Cardiac atrium fibroblast (primary cell): ENCODE data around the genes SH3YL1 and TRAPPC12.

GRCh38 chr2:44816-45156, 1.5 kb downstream of the FAM110C start:
- RAMPAGE, long total RNA: no peak

DNA sequence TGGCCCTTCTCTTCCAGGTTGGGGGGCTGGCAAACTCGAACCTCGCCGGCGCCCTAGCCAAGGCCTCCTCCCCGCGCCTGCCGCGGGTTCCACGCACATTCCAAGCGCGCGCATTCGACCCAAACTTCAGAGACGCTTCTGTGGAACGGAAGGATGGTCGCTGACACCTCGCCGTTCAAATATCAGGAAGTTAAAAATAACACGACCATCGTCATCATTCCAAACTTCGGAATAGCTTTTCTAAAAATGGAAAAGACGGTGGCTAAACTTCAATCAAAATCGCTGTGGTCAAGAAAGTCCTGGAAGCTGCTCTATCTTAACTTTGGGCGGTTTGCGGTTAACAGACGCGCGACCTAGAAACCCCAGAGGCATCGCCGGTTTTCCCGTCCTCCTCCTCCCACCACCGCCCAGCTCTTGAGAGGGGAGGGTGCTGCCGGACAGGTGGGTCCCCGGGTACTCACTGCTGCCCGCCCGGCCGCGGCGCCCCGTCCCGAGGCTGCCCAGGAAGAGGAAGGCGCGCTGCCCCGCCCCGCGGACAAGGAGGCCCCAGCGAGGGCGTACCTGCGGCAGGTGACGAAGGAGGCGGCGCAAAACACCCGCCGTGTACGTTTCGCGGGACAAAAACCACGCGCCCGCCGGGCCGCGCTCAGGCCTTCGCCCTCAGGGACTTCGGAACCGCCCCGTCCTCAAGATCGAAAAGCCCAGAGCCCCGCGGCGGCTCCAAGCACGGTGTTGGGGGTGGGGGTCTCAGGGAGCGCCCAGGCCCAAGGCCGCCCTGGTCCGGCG, at the start of gene SH3YL1:
Gene SH3YL1, minus strand, starts transcription at position 510 of the 786 bp plus-strand sequence.
- RAMPAGE, long total RNA: no peak

DNA sequence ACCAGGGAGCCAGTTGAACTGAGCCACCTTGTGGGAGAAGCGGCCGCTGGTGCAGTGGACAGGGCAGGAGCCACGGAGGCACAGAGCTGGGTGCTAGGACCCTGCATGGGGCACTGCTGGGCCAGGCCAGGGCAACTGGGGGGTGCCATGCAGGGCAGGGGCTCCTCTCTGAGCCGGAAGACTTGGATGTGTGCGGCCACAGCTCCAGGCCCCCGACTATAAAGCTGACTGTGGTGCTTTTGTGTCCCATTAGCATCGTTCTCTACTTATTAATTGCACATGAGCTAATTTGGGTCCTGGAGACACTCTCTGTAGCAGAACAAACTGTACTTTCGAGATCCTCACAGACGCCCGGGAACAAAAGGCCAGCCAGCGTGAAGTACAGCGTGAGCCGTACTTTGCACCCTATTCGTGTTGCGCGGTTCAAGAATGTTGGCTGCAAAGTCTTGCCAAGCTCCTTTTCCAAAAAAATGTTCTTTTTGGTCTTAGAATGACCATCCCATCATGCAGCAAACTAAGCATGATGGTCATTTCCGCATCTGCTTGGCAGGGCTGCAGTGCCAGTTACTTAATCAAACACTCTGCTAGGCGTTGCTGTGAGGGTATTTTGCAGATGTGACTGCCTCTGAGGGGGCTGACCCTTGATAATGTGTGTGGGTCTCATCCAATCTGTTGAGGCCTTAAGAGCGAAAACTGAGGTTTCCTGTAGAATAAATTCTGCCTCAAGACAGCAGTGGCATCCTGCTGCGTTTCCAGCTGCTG, 152.1 kb upstream of the ALKAL2 start:
- RAMPAGE, long total RNA: no peak

DNA sequence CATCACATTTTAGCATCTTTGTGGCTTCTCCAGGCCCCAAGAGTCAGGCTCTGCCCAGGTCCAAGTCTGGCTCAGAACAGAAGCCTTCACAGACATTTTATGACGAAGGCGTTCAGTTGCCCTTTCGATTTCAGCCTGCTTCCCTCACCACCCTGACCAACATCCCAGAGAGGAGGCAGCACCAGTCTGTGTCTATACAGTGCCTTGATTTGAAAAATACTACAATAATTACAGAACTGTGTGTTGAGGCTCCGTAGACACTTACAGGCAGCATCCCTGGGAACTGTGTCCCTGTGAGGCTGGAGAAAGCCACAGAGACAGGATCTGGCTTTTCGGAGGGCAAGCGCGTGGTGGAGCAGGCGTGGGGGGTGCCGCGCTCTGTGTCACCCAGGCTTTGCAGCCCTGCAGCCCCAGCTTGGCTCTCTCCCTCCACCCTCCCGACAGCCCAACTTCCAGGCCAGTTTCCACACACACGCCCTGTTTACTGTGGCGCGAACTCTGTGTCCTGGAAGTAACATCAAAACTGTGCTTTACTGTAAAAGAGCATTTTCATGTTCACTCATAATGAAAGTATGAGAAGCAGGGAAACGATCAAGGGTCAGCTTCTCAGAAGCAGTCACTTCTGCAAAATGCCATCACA, 153.6 kb upstream of the ALKAL2 start:
- RAMPAGE, long total RNA: no peak

DNA sequence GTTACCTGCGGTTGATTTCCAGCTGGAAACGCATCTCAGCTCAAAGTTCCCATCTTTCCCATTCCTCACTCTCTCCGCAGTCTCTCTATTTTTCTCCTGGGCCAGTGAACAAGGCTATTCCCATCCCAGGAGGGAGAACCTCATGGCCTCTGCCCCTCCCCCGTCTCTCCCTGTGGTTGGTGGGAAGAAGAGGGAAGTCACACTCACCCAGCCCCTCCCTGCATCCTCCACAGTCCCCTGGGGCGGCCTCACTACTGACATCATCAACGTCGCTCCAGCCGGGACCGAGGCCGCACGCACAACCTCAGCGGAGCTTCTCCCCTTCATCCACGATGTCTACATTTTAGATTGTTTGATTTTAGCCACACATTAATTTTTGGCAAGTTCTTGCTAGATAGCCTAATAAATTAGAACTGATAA, 84.4 kb upstream of the SNTG2 start:
- RAMPAGE, long total RNA: no peak

- RAMPAGE, long total RNA: no peak
Measured at GRCh38 chr2:1227293-1227624, 186.0 kb upstream of the TPO start.

DNA sequence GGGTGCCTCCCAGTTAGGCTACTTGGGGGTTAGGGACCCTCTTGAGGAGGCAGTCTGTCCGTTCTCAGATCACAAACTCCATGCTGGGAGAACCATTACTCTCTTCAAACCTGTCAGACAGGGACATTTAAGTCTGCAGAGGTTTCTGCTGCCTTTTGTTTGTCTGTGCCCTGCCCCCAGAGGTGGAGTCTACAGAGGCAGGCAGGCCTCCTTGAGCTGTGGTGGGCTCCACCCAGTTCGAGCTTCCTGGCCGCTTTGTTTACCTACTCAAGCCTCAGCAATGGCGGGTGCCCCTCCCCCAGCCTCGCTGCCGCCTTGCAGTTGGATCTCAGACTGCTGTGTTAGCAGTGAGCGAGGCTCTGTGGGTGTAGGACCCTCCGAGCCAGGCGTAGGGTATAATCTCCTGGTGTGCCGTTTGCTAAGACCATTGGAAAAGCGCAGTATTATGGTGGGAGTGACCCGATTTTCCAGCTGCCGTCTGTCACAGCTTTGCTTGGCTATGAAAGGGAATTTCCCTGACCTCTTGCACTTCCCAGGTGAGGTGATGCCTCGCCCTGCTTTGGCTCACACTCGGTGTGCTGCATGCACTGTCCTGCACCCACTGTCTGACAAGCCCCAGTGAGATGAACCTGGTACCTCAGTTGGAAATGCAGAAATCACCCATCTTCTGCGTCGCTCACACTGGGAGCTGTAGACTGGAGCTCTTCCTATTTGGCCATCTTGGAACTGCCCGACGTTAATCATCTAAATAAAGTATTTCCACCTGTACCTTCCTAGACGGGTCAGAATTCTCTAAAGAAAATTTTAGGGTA, 24.9 kb upstream of the TPO start:
- RAMPAGE, long total RNA: no peak

DNA sequence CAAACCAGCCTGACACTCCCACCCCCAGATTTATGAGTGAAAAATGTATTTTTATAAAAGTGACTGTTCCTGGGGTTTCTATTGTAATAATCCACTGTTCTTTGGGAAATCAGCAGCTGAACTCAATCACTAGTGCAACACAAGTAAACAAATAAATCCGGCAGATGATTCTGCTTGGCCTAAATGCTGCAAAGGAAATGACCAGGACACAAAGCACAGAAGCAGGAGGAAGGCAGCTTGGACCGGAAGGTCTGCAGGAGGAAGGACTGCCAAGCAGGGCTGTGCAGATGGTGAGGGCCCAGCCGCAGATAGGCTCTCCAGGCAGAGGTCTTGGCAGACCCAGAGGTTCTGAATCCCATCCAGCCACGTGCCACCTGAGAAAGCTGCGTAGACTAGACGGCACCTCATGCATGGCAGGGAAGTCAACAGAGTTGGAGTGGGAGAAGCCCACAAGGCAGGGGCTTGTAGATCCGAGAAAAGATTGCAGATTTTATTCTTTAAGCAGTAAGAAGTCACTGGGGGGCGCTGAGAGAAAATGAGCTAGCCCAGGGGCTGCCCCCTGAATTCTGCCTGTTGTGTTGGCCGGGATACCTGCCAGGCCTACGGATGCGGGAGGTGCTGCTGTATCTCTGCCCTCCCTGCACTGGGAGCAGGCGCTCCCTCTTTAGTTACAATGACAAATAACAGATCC, 153.6 kb downstream of the PXDN start:
- RAMPAGE, long total RNA: no peak

DNA sequence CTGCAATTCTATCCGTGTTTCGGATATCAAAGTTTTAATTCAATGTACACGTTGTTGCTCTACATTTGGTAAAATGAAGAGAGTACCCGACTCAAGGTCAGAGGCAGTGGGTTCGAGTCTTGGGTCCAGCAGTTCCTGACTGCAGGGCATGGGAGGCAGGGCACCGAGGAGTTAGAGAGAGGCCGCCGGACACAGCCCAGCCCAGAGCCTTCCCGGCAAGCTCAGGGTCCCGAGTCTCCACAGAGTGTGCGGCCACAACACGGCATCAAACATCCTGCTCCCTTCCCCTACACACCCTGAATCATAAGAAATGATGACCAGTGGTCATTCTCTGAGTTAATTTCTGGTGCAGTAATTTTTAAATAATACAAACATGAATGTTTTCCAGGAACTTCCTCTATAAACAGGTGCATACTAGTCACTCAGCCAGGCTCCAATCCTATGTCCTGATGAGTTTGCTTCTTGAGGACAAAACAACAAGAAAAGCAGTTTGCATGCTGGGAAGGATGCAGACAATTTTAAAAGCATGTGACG, 118.1 kb downstream of the PXDN start:
- RAMPAGE, long total RNA: no peak

DNA sequence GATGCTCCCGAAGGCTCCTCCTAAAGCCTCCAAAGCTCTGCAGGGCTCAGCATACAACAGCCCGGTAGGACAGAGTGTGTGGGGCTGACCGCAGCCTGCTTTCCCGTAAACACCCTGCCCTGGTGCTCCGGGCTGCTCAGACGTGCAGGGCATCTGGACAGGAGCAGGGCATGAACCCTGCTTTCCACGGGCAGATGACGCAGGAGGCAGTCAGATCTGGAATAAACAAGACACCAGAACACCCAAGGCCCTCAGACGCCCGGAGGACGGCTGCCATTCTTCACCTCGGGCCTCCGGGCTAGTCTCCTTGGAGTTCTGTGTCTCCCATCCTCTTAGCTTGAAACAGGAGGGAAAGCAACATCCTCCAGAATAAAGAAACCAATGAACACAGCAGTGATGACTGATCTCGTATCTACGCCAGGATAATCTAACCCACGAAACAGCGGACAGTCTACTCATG, 7.3 kb downstream of the PXDN start:
- RAMPAGE, long total RNA: no peak

DNA sequence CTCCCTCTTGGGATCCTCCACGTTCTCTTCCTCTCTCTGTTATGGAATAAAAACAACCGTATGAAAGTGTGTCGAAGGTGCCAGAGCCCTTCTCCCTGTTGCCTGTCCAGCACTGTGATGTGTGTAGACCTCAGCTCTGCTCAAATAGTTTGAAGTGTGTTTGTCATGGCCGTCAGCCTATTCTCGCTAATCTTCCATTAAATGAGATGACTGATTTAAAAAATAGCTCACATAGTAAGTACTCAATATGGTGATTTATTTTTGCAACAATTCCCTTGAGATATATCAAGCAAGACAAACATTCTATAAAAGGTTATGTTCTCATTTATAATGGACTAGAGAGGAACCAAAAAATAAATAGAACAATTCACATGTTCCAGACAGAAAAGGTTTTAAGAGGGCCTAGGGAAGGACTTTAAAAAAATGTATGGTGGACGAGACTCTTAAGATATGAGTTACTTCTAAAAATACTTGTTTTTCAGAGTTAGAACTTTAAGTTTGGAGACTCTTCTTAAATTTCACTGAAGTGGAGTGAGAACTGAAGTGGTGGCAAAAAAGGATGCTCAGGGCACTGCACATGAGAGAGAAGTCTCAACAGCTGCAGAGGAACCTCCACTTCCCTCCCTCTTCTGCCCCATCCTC, 84.2 kb upstream of the PXDN start:
- RAMPAGE, long total RNA: no peak

GRCh38 chr2:1997250-1997984, 253.1 kb upstream of the PXDN start:
- RAMPAGE, long total RNA: no peak

DNA sequence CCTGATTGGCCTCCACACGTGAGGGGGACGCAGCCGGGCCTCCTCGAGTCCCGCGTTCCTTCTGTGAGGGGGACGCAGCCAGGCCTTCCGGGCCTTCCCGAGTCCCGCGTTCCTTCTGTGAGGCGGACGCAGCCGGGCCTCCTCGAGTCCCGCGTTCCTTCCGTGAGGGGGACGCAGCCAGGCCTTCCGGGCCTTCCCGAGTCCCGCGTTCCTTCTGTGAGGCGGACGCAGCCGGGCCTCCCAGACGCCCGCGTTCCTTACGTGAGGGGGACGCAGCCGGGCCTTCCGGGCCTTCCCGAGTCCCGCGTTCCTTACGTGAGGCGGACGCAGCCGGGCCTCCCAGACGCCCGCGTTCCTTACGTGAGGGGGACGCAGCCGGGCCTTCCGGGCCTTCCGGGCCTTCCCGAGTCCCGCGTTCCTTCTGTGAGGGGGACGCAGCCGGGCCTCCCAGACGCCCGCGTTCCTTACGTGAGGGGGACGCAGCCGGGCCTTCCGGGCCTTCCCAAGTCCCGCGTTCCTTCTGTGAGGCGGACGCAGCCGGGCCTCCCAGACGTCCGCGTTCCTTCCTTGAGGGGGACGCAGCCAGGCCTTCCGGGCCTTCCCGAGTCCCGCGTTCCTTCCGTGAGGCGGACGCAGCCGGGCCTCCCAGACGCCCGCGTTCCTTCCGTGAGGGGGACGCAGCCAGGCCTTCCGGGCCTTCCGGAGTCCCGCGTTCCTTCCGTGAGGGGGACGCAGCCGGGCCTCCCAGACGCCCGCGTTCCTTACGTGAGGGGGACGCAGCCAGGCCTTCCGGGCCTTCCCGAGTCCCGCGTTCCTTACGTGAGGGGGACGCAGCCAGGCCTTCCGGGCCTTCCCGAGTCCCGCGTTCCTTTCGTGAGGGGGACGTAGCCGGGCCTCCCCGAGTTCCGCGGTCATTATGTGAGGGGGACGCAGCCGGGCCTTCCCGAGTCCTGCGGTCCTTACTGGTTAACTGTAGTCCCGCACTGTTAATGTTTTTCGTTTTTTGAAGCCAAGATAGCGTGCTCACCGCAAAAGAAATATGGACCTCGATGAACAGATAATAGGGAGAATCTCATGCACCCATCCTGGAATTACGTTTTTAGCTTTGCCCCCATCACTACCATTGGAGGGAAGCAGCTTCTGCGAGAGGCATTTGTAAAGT, 145.3 kb downstream of the MYT1L start:
- RAMPAGE, long total RNA: no peak

GRCh38 chr2:2646467-2646967, 315.4 kb upstream of the MYT1L start:
- RAMPAGE, long total RNA: no peak

GRCh38 chr2:3282183-3283054, 95.2 kb downstream of the EIPR1 start:
- RAMPAGE, long total RNA: no peak

- RAMPAGE, long total RNA: no peak
Measured at GRCh38 chr2:3294610-3295472, 82.8 kb downstream of the EIPR1 start.

DNA sequence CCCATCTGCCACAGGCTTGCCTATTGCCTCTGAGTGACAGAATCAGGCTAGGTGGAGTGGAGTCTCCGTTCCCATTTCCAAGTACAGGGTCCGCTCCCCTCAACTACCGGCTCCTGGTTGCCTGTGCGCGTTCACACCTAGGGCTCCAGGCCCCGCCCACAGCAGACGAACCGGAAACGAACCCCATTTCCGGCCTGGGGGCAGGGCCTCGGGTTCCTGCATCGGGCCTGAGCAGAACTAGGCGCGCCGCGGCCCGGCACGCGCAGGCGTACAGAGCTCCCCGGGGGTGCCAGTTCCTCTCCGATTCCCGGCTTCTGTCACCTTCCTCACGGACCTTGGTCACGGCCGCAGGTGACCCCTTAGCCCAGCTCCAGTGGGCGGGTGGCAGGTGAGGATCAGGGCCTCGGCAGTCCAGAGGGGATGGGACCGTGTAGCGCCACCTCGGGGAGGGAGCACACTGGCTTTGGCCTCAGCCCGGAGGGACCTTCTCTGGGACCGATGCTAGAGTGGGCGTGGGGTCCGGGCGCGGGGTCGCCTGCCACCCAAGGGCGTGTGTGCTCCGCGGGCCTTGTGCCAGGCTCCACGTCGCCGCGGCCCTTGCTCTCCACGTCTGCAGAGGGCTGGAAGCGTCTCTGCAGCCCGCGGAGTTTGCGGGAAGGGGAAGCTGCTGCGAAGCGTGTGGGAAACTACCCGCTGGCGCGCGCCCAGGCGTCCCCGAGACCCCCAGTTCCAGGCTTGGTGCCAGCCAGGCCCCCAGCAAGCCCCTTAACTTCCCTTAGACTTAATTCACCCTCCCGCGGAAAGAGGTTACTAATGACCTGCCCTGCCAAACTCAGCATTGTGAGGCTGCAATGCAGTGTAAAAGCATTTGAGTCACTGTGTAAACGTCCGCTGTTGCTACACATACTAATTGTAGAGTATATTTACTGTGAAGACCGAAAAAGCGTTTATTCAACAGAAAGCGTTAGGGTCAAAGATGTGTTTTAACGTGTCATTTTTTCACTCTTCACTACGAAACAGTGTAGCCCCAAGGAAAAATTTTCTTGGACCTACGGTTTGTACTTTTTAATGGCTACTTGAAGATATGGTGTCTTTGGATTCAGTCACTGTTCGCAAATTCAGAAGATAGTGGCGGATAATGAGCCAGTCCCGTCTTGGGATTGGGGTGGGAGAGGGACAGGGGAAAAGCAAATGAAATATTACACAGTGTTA, at the start of gene TRAPPC12:
Gene TRAPPC12, plus strand, starts transcription at position 206 of the 1,212 bp plus-strand sequence.
- RAMPAGE, long total RNA: no peak

DNA sequence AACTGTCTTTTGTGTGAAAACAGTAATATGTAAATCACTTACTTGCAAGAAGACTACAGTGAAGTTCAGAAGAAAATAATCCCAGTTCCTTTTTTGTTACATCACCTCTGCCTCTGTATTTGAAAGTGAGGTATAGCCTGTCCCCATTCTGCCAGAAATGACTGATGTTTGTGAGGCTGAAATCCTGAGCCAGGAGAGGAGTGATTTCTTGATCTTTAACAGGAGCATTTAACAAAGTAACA, 24.2 kb downstream of the TRAPPC12 start:
- RAMPAGE, long total RNA: no peak

- RAMPAGE, long total RNA: no peak
Measured at GRCh38 chr2:3424523-3425261, 45.2 kb downstream of the TRAPPC12 start.

DNA sequence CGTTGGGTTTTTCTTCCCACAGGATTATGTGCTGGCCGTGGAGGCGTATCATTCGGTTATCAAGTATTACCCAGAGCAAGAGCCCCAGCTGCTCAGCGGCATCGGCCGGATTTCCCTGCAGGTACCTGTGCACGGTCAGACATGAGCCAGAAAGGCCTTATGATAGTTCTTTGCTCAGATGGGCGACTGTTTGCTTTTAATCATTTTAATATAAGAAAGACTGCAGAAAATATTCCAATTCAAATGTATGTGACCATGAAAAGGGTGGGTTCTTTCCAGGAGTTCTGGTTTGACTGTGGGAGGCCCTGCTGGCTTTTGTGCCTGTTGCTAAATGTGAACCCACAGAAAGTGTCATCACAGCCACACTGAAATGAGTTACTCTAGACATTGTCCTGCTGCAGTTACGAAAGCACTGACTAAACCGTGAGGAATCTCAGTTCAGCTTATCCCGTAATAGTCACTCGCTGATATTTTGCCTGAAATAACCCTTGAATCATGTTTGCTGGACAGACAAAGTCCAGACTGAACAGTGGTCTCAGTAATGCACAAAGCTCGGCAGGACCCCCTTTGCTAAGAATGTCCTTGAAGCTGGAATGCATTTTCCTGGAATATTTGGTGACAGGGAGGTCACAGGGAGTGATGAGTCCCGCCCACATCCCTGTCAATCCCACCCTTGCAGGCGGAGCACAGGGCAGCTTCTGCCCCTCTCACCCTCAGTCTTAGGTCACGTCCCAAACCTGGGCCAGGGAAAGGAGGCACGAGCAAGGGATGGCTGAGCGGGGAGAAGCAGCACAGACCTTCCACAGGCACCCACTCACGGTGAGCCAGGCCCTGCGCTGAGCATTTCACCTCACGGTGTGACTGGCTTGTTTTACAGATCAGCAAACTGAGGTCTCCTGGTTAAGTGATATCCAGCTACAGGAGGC, 53.5 kb downstream of the ADI1 start:
- RAMPAGE, long total RNA: no peak